Osteoblast (primary cell): Measurements from ENCODE around the genes GLG1, ZNRF1 and BCAR1.

DNA sequence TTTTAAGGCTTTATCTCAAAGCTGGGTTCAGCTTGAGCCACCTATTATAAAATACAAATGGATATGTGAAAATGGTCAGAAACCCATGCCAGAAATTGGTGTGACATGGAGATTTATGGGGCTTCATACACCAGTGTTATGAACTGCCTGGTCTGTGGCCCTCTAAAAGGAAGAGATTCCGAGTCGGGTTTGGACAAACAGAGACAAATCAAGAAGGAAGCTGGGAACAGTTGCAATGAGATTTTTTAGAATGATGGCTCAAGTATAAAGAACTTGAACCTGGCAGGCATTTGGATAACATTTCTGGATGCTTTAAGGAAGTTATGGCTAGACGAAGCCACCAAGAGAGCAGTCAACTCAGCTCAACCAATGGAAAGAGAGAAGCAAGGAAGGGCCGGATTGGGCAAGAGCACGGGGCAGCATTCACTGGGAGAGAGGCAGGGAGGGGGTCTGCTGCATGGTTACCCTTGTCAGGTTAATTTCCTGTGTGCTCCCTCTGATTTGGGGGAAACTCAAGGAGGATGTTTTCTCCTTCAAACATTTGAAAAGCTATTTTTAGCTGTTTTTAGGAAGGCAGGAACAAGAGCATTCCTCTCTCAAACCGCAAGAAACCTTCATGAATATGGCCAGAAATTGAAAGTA is 118.3 kb upstream of the ZFHX3 start:
- CAGE, long polyA plus RNA: no peak
- RRBS: no CpG with 5 or more reads among the region's 6 CpGs

DNA sequence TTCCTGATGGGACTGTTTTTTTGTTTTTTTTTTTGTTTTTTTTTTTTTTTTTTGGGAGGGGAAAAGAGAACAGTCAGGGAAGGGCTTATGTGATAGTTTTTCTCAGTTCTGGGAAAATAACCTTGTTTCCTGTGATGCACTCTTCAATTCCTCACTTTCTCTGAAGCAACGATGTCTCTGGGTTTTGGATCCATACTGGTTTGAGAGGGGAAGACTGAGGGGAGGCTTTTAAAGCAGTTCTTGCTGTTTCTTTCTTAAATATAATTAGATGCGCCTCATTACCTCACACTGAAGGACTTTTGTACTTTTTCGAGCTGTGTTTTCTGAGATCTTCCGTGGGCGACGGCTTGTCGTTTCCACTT is 125.0 kb upstream of the ZFHX3 start:
- CAGE, long polyA plus RNA: no peak
- RRBS: no CpG with 5 or more reads among the region's 7 CpGs

- CAGE, long polyA plus RNA: no peak
- RRBS: no CpG with 5 or more reads among the region's 12 CpGs
These were observed 405.9 kb upstream of the PSMD7 start for GRCh38 chr16:73890722-73891050.

- CAGE, long polyA plus RNA: no peak
- RRBS: no CpG with 5 or more reads among the region's 13 CpGs
These were observed 22.3 kb downstream of the PSMD7 start for GRCh38 chr16:74318637-74319506.

- CAGE, long polyA plus RNA: no peak
- RRBS: no CpG with 5 or more reads among the region's 4 CpGs
These were observed 44.4 kb upstream of the CLEC18B start for GRCh38 chr16:74465653-74466019.

DNA sequence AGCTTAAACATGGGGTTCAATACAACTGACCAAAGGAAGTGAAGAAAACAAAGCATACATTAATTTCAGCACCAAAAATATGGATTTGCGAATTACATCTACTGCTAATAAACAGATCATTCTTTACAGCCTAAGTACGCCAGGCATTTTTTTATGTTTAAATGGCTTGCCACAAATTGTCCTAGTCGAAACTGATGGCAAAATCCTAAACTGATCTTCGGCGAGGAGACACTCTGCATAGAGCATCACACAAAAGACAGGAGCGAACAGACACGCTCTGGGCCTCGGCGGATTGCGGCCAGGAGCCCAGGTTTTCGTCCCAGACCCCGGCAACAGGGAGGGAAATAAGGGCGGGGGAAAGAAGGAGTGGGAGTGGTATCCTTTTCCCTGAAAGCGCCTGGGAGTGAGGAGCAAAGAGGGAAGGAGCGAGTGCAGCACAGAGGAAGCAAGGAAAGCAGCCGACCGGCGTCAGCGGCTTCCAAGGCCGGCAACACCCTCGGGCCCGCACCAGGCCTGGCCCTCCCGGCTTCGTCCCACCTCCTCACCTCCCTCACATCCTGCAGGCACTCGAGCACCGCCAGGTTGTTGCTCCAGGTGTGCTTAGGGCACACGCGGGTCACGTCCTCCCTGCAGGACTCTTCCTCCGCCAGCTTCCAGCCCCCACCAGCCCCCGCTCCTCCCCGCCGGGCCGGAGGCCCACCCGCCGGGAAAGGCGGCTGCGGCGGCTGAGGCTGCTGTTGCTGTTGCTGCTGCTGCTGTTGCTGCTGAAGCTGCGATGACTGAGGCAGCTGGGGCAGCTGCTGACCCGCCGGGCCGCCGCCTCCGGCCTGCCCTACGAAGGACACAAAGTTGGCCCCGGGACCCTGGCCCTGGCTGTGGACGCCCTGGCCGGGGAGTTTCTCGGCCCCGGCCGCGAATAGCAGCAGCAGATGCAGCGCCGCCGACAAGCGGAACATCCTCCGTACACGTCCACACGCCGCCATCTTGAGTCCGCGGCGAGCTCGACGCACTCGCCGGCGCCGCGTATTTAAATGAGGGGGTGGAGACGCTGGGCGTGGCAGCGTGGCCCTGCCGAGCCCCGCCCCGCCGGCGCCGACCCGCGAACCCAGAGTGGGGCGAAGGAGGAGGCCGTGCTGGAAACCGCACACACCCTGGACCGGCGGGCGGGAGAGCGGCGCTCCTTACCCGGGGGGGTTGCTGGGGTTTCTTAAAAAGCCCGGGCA is at the start of gene GLG1:
TSS of gene GLG1 (minus strand) at position 1,003 of the 1,223 bp plus-strand sequence.
- CAGE, long polyA plus RNA: no peak
- RRBS: under 1% methylated on average over 36 of the region's 92 CpGs

GRCh38 chr16:74746039-74746442 is 28.6 kb downstream of the FA2H start:
- CAGE, long polyA plus RNA: no peak
- RRBS: no CpG with 5 or more reads among the region's 5 CpGs

DNA sequence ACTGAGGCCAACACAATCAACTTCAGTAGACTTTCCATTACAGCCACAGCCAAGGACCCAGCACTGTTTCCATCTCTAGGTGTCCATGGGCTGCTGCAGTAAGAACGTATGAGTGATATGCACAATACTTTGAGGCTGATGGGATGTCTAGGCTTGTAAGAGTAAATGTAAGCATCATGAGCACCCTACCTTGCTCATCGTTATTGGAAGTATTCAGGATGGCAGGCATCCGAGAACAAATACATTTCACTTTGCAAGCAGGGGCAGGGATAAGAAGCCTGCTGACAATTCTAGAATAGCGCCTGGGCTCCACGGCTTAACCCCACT is 42.9 kb downstream of the WDR59 start:
- CAGE, long polyA plus RNA: no peak
- RRBS: no CpG with 5 or more reads among the region's 5 CpGs

DNA sequence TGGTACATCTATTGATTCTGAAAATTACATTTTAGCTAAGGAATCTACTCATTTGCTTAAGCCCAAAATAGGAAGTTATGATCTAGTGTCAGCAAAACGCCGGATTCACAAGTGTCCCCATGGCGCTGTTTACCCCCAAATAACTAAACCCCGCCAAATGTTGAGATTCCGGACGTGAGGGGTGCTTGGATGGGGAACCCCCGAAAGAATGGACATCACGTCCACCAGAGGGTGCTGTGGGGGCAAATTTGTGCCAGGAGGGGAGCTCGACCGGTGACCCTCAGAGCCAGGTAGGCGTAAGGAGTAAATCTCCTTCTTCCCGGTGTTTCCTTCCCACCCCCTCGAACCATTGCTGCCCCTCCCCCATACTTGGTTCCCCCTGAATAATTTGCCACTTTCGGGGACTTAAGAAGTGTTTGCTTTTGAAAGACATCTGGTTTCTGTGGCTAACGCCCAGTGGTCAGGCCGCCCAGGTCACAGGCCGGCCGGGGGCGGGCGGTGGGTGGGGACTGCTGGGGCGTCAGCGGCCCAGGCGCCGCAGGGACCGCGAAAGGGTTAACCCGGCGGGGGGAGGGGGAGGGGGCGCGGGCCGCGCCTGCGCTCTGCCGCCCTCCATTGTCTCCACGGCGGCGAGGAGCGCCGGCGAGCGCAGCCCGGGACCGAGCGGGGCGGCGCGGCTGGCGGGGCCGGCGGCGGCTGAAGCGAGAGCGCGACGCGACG is at the start of gene ZNRF1:
TSS of gene ZNRF1 (plus strand) at position 615 of the 720 bp plus-strand sequence.
- CAGE, long polyA plus RNA: no peak
- RRBS: 2% methylated on average over 38 of the region's 57 CpGs

DNA sequence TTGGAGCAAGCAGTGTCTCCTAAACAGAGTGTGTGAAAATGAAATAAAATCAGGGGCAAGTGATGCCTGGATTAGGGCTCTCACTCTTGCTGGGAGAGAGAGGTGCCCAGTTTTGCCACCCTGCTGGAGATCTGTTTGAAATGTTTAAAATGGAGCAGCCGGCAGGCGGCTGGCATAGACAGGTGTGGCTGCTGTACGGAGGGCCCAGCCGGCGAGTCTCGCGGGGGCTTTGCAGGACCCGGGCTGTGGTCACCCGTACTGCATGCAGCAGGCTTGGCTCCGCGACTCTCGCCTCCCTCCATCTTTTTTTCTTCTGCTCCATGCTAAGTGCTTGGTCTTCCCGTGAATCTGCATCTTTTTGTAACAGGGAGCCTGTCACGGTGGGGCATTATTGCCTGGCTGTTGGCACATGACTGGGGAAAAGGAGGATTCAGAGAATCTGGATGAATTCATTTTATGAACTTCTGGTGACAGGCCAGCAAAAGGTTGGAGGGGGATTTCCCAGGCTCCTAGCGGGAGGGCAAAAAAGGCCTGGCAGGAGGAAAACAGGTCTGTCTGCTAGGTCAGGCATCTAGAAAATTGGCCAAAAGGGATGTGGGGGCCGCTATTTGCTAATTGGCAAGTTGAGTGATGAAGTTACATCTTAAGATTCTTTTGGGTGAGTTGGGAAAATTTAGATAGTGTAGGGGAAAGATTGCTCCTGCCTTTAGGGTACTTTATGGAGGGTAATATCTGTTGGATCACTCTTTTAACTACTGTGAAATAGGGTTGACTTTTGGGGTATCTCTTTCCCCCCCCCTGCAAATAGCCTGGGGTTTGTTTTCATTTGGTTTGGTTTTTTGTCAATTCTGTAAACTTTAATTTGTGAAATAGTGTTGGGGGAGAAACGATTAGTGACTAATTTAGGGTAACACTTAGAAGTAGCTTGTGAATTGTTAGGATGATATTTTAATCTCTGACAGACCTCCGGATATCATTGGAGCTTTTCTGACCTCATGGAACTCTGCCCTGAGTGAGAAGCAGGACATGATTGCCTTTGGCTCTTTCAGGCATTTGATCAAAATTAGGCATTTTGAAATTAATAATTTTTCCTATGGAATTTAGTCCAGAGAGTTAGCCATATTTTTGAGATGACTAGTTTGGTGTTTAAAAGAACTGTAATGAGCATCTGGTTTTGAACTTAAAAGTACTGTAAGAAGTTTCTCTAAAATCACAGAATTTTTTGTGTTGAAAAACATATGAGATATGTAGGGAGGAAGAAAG is 2.1 kb downstream of the ZNRF1 start:
- CAGE, long polyA plus RNA: no peak
- RRBS: 13% methylated on average over 4 of the region's 18 CpGs

- CAGE, long polyA plus RNA: no peak
- RRBS: no CpG with 5 or more reads among the region's 22 CpGs
These were observed 8.8 kb downstream of the CTRB1 start for GRCh38 chr16:75227250-75228277.

DNA sequence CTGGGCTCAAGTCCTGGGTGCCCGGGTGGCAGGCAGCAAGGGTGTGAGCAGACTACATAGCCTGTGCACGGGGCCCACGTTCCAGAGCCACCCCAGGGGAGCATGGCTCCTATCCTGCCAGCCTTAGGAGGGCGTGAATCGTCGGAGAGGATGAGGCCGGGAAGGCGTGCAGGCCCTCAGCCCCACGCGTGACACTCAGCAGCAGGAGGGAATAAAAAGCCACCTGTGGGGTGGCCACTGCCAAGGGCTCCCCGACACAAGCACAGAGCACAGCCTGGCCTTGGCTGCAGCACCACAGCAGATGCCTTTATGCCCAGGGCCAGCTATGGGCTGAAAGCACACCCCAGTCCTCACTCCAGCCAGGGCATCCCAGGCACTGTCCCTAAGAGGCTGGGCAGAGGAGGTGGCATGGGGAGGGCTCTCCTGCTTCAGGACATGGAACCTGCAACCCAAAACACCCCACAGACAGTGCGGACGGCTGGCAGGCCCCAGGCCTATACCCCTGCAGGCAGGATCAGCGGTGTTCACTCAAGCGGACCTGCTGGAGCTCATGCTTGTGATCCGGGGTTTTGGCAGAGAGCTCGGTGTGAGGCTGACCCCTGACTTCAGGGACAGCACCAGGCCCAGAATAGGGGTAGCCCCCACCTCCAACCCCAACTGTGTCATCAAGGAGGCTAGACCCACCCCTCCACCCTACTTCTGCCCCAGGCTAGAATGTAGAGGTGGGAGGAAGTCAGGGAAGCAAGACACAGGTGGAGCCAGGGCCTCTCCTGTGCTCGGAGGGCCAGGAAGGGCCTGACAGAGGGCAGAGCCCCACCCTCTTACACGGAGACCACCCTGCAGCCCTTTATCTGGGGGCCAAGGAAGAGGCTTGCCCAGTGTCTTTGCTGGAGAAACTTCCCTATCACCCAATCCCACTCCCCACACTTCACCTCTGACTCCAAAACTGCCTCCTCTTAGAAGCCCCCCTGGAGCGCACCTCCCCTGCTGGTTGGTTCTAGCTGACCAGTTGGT is 2.5 kb downstream of the BCAR1 start:
- CAGE, long polyA plus RNA: no peak
- RRBS: no CpG with 5 or more reads among the region's 20 CpGs

- CAGE, long polyA plus RNA: no peak
- RRBS: 1% methylated on average over 6 of the region's 50 CpGs
These were observed at the start of gene BCAR1 for GRCh38 chr16:75251588-75252148. BCAR1 (minus strand) TSS chr16:75251624.

GRCh38 chr16:75252414-75253754 is 1.5 kb upstream of the BCAR1 start:
- CAGE, long polyA plus RNA: no peak
- RRBS: no CpG with 5 or more reads among the region's 21 CpGs

DNA sequence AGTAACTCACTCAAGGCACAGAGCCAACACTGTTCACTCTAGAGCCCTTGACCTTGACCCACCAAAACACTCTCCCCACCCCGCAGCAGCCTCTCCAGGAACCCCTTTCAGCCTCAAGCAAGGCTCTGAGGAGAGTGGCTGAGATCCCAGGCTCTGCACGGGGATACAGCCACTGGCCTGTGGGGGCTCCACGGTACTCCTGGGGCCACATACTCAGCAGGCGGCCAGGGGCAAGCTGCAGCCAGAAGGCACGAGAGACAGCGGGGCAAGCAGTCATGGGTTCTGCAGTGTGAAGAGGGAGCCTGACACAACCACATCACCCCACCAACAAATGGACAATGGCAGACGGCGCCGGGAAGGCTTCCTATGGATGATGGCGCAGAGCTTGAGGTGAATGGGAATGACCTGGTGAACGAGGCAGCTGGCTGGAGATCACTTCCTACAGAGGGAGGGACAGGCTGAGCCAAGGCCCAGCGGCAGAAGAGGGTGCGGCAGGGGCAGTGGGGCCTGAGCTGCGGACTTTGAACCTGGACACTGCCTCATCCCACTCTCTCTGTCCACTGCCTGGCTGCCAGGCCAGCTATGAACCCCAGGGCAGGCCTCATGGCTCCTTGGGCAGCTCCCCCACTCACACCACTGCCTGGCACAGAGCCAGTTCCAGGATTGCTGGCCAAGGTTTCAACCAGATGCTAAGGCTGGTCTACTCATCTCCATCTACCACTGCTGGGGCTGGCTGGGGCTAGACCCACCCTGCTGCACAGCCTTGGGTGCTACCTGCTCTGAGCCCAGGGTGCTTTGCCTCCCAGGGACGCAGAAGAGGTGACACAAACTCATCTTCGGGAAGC is 10.9 kb upstream of the BCAR1 start:
- CAGE, long polyA plus RNA: no peak
- RRBS: no CpG with 5 or more reads among the region's 16 CpGs

DNA sequence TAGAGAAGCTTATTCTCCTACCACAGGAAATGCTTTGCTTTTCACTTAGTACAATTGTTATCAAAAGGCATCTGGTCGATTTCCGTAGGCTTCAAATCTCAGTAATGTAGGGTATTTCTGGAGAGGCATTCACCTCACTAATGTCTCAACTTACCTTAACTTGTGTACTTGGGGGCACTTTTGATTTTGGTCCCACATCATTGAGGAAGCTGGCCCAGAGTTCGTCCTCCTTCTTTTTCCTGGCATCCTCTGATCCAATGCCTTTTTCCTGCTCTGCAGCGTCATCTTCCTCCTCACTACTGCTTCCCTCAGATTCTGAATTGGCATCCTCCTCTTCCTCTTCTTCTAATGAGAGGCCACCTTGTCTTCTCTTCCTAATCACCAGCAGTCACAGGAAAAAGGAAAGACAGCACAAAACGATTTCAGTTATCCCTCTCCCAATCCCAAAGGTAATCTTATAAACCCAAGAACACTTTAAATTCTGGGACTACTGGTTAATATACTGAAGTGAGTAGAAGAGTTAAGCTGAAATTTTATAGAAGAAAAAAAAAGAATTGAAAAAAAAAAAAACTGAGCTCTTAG is 20.8 kb downstream of the CFDP1 start:
- CAGE, long polyA plus RNA: no peak
- RRBS: no CpG with 5 or more reads among the region's 5 CpGs

DNA sequence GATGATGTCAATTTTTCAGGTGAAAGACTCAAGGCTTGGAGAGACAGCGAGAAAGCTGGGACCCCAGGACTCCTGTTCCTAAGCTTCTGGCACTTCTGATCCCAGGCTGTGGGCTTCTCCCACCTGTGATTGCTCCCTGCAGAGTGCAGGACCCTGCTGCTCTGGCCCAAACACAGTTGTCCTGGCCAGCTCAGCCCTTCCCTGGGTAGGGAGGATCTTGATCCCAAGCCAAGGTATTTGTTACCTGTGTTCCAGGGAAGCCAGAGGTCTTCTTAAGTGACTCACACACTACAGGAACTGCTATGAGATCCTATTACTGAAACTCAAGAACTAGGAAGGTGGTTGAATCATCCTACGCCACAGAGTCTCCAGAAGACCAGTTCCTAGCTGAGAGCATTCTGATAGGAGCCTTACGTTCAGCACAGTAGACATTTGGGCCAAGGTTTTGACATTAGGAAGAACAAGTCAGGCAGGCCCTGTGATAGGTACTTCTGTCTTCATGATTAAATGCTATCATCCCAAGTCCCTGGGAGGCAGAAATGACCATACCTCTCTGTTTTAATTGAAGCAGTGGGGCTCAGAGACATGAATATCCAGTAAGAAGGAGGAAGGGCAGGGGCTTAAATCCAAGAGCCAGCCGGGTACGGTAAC is 12.0 kb downstream of the CHST6 start:
- CAGE, long polyA plus RNA: no peak
- RRBS: no CpG with 5 or more reads among the region's 5 CpGs

DNA sequence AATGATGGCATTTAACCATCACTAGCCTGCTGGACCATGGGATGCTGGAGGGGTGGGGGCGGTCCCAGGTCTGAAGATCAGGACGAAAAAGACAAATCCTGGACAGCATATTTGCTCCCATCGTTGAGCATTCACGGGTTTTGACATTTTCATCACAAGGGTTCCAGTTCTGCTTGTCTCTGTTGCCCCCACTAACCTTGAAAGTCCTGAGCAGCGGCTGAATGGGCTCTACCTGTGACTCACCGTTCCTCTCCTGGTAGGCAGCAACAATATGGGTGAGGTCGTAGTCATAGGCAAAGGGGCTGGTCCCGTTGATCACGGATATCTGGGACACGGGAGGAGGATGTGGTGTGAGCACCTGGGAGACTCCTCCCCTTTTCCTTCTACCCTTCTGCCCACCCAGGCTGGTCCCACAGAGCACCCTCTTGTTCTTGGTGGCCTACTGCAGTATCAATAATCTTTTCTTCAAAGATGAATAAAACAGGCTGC is 6.5 kb upstream of the CHST5 start:
- CAGE, long polyA plus RNA: no peak
- RRBS: no CpG with 5 or more reads among the region's 10 CpGs

- CAGE, long polyA plus RNA: no peak
- RRBS: no CpG with 5 or more reads among the region's 6 CpGs
These were observed 1.8 kb downstream of the GABARAPL2 start for GRCh38 chr16:75567843-75568531.

- CAGE, long polyA plus RNA: no peak
- RRBS: no CpG with 5 or more reads among the region's 4 CpGs
These were observed 24.8 kb downstream of the GABARAPL2 start for GRCh38 chr16:75590965-75591470.